Monocyte (primary cell): Measurements from ENCODE around the gene OR10R2.

- PRO-cap, 2 experiments: no peak in any of the 2 experiments
Measured at GRCh38 chr1:158018870-158019854, 25.7 kb downstream of the KIRREL1 start.

DNA sequence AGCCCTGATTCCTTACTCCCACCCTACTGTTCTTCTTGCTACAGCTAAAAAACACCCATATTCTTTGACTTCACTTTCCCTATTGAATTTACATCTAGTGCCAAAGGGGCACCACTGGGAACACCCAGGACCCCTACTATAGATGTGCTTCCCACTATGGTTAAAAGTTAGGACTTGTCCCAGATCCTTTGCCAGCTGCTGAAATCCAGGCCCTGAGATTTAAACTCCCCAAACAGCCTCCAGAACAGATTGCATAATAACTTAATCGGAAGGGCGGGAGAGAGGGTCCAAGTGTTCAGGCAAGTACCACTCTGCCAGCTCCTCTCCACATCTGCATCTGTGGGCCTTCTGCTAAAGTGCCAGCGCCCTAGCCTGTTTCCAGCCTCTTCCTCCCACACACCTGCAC, 29.0 kb downstream of the KIRREL1 start:
- PRO-cap, 2 experiments: no peak in any of the 2 experiments

DNA sequence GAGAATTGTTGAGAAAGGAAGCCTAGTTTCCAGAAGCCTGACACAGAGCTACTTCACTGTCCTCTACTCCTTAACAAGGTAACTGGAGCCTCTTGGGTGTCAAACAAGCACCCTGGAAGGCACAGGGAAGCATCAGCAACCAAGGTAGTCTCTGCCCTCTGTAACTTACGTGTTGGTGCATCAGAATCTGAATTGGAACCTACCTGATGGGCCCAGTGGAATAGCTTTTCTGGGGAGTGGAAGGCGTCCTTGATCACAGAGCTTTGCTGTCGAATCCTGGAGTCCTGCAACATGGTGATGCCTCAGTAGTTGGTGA, 30.7 kb downstream of the SMIM42 start:
- PRO-cap, 2 experiments: no peak in any of the 2 experiments

DNA sequence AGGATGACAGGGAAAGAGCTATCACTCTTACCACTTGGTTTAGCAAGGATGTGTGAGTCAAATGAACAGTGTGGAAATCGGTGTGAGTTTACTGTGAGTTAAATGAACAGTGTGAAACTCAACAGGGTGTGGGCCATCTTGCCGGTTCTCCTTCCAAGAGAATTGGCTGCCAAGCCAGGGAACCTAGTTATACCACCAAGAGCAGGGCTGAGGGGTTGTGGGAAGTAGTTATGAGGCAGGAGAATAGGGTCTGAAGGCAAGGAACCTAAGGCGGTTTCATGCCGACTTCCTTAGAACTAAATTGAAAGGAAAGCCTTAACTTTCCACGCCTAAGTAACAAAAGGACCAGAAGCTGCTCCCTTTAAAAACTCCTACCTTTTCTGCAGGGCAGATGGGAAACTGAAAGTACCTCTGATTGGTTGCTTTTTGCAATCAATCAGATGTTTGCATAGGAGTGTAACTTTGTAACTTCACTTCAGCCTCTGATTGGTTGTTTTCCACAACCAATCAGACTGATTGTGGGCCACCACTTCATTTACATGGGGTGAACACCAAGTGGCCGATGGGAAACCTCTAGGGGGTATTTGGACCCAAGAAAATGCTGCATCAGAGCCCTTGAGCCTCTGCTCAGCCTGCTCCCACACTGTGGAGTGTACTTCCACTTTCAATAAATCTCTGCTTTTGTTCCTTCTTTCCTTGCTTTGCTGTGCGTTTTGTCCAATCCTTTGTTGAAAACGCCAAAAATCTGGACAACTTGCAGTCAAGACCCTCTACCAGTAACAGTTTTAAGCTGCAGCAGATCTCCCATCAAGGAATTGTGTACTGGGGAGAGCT, 19.7 kb upstream of the SMIM42 start:
- PRO-cap, 2 experiments: no peak in any of the 2 experiments

- PRO-cap, 2 experiments: no peak in any of the 2 experiments
Measured at GRCh38 chr1:158472041-158472433, at the start of gene OR10R2. Gene OR10R2, plus strand, starts transcription at chr1:158472220.

DNA sequence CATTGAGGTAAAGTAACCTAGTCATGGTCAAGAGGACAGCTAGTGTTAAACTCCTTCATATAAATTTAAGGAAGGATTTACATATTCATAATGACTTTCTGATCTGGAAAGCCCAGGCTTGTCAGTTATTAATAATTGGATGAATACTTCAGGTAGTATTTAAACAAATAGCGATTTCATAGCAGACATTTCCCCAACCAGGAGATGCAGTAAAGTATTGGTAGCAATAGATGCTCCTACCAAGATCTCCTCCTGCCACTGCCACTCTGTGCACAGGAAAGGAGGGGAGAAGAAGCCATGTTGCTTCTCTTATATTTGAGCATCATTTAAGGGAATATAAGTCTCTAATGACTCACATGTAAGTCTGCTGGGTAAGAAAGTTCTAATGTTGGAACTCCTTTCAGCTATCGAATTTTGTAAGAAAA, 476 bp upstream of the IFI16 start:
- PRO-cap, 2 experiments: no peak in any of the 2 experiments

GRCh38 chr1:159095313-159095721, 18.8 kb upstream of the AIM2 start:
- PRO-cap, 2 experiments: no peak in any of the 2 experiments

GRCh38 chr1:159465379-159465715, 25.8 kb downstream of the OR10J1 start:
- PRO-cap, 2 experiments: no peak in any of the 2 experiments

DNA sequence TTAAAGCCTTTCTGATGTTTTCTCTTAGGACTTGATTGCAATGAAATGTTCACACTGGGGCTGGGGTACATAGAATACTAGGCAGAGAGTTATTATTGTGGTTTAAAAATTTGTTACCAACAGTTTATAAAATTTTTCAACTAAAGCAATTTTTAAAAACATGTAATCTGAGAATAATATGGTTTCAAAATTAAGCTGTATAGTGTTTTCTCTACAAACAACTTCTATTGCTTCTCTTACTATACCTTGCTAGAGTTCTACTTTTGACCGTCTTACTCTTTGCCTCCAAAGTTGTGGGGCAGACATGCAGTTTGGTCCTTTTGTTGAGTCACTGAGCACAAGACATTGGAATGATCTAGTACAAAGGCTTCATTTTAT, 28.6 kb downstream of the OR10J1 start:
- PRO-cap, 2 experiments: no peak in any of the 2 experiments

GRCh38 chr1:159779446-159780104, 1.2 kb upstream of the DUSP23 start:
- PRO-cap, 2 experiments: no peak in any of the 2 experiments

GRCh38 chr1:159917784-159918891, 7.2 kb downstream of the TAGLN2 start:
- PRO-cap, 2 experiments: no peak in any of the 2 experiments

DNA sequence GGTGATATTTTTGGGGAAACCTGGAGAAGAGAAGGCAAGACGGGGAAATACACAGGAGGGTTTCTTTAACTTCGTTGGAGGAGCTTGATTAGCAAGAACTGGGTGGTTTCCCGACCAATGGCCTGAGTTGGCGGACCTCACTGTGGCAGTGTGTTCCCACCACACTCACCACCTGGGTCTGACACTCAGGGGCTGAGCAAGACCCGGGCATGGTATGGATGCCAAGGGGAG, 3.7 kb downstream of the TAGLN2 start:
- PRO-cap, 2 experiments: peak in 1 of 2 experiments; most common plus-strand start position 181 of the sequence (in 1)

- PRO-cap, 2 experiments: no peak in any of the 2 experiments
Measured at GRCh38 chr1:159960781-159961674, 7.0 kb upstream of the SLAMF9 start.

GRCh38 chr1:160068171-160068658, 1.7 kb downstream of the KCNJ10 start:
- PRO-cap, 2 experiments: no peak in any of the 2 experiments

GRCh38 chr1:160131918-160132457, 16.4 kb downstream of the ATP1A2 start:
- PRO-cap, 2 experiments: no peak in any of the 2 experiments

DNA sequence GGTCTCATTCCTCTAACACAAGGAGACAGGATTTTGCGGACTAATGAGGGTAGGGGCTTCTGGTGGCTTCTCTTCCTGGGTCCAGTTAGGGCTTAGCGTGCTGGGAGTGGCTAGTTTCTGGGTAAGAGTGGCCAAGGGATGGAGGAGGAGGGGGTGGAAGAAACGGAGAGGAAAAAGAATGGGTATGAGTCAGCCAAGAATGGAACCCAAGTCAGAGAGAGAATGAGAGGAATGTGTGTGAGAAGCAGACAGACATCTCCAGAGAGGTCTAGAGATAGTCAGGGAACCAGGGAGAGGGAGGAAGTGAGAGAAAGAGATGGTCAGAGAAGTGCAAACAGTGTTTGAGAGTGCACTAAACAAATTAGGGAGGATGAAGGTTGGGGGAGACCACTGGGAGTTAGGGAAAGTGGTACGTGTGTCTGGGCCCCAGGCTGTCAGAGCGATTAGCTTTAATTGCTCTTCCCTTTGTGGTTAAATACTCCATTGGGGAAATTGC, 1.3 kb downstream of the PEA15 start:
- PRO-cap, 2 experiments: peak in 1 of 2 experiments; most common minus-strand start position 445 of the sequence (in 1)

- PRO-cap, 2 experiments: no peak in any of the 2 experiments
Measured at GRCh38 chr1:160208126-160208659, 3.0 kb downstream of the PEA15 start.

- PRO-cap, 2 experiments: no peak in any of the 2 experiments
Measured at GRCh38 chr1:160217267-160217946, 12.2 kb downstream of the PEA15 start.

DNA sequence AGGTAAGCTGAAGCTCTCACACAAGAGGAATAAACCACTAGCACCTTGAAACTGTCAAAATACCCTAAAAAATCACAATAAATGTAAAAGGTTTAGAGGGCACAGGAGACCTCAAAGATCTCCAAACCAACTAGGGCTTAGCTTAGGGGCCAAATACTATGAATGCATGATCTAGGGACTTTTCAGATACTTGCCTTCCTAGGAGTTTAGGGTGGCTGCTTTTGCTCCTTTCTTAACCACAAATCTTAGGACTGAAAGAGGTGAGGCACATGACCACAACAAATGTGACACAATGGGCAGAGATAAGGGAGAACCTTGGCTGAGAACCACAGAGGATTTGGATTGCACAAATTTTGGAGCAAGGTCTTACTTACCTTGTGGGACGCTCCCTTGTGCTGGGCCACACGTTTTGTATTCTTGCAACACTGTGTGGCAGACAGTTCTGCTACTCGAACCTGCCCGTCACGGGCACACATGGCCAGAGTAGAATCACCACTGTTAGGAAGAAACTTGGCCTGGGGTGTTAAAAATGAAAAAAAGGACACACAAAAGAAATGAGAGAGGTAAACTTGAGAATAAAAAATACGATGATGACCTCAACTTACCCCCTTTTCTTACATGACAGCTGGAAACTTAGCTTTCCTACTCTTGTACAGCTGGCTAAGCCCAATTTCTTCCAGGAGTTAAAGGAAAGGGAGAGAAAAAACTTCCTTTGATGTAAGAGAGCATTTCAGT, 23.9 kb downstream of the DCAF8 start:
- PRO-cap, 2 experiments: no peak in any of the 2 experiments

GRCh38 chr1:160283975-160284562, 864 bp downstream of the PEX19 start:
- PRO-cap, 2 experiments: peak in 2 of 2 experiments; most common plus-strand start chr1:160284359 (in 2); most common minus-strand start chr1:160284200 (in 1)